ENCODE results near the gene NUP155.

DNA sequence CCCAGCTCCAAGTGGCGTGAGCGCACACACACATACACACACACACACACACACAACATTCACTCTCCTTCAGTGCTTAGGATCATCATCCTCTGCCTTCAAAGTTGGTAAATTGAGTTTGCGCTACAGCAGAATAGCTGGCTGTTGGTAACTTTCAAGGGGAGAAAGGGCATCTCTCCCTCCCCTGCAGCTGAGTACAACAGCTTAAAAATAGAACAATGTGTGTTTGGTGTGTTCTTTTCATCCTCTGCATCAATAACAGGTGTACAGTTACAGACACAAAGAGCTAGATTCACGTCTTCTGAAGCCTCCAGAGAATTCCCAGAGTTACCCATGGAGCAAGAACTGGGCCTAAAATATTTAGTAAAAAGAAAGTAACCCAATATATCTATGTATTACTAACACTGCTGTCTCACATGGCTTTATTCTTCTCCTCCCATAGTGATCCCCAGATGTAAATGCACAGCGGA is 45.9 kb downstream of the SLC1A3 start:
- PRO-cap = no peak

GRCh38 chr5:36657486-36657776 is 51.0 kb downstream of the SLC1A3 start:
- PRO-cap = no peak

- PRO-cap = no peak
Measured at GRCh38 chr5:36677722-36678054, 71.3 kb downstream of the SLC1A3 start.

- PRO-cap = no peak
Measured at GRCh38 chr5:36689830-36690884, 83.8 kb downstream of the SLC1A3 start.

DNA sequence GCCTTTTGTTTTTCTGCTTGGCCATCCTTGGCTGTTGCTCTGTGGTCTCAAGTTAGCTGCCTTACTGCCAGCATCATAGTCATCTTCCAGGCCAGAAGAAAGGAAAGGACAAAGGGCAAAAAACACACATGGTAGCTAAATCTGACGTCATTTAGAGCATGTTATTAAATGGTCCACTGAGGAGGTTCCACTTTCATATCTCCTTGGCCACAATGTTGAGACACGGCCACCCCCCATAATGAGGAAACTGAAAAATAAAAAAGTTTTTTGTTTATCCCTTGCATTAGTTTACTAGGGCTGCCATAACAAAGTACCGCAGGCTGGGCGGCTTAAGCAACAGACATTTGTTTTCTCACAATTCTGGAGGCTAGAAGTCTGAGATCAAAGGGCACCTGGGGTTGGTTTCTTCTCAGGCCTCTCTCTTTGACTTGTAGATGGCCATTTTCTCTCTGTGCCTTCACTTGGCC is 106.4 kb upstream of the NIPBL start:
- PRO-cap = no peak

- PRO-cap = no peak
Measured at GRCh38 chr5:36933814-36934494, 57.4 kb downstream of the NIPBL start.

GRCh38 chr5:36945397-36945965 is 68.9 kb downstream of the NIPBL start:
- PRO-cap = no peak

- PRO-cap = no peak
Measured at GRCh38 chr5:36965981-36966873, 89.7 kb downstream of the NIPBL start.

GRCh38 chr5:36984350-36985422 is 108.1 kb downstream of the NIPBL start:
- PRO-cap = no peak

GRCh38 chr5:36985423-36986227 is 109.1 kb downstream of the NIPBL start:
- PRO-cap = no peak

- PRO-cap = no peak
Measured at GRCh38 chr5:37063481-37063959, 185.7 kb downstream of the CPLANE1 start.

- PRO-cap = no peak
Measured at GRCh38 chr5:37249930-37250297, 738 bp upstream of the CPLANE1 start.

DNA sequence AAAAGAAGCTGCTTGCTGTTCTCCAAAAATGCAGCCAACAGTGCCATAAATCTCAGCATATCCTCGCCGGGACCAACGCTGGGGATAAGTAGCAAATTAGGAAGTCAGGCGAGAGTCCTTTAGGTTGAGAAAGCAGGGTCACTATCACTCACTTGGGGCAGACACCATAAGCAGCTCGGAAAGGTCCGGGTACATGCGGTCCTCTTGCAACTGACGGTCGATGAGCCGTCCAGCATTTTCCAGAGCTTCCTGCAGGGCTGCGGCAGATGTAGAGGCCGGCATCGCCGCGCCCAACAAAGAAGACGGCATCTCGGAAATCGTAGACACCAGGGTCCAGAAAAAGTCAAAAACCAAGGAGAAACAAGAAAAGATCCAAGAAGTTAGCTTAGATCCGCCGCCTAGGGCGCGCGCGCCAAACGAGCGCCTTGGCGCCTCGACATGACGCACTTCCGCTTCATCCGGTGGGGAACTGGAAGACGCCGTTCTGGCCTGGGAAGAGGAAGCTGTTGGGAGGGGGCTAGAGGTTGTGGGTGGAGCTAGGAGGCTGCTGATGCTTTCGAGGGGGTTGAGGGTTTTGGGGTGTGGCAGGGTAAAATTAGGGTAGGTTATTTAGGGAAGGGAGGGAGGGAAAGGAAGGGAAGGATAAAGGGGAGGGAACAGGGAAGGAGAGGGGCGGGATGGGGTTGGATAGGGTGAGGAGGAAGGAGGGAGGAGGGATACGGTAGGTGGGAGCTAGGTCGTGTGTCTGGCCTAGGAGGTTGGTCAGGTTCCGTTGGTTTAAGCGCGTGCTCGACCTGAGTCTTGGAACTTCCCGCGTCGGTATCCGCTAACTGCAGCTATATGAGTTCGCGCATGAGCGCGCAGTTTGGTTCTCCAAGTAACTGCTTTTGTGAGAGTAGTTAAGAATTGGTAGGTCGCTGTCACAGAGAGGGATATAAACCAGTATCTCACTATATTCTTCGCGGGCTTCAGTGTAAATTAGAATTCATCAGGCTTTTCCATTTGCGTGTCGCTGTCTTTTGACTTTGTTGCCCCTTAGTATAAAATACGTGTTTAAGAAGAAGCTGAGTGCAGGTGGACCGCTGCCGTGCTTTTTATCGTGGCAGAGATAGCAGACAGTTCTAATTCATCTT is at the start of gene NUP155:
NUP155 (minus strand) TSS at position 438 of the 1,133 bp plus-strand sequence.
- PRO-cap = bidirectional peak, plus-strand start at position 520 of the sequence, minus-strand start at position 427 of the sequence

DNA sequence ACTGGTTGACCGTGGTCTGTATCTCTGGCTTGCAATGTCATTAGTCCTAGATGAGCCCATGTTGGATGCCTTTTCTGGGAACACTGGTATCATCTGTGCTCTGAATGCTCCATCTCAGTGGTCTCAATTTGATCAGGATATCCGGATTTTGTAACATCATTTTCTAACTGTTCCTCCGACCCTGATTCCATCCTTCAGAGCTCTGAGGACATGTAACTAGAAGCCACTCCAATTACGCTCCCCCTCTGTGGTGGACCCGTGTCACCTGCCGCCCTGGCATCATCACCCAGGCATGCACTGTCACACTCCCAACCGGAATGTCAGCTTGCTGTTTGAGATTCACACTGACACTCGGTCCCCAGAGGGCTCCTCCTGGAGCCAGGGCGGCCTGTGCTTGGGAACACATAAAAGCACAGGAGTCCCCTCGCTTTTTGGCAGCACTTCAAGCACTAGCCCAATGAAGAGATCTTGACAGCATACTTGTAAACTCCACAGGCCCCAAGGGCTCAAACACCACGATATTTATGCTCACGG is 91.0 kb upstream of the EGFLAM start:
- PRO-cap = no peak

DNA sequence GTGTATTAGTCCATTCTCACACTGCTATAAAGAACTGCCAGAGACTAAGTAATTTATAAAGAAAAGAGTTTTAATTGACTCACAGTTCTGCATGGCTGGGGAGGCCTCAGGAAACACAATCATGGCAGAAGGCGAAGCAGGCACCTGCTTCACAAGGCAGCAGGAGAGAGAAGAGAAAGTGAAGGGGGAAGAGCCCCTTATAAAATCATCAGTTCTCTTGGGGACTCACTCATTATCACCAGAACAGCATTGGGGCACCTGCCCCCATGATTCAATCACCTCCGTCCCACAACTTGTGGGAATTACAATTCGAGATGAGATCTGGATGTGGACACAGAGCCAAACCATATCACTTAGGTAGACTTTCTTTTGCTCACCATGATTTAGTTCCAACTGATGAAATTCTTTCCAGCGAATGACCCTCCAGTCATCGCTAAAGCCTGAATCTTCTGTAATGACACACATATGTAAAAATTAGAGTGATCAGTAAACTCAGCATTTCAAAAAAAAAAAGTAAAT is 27.3 kb downstream of the EGFLAM start:
- PRO-cap = no peak

- PRO-cap = no peak
Measured at GRCh38 chr5:38538184-38538487, 18.3 kb downstream of the LIFR start.

DNA sequence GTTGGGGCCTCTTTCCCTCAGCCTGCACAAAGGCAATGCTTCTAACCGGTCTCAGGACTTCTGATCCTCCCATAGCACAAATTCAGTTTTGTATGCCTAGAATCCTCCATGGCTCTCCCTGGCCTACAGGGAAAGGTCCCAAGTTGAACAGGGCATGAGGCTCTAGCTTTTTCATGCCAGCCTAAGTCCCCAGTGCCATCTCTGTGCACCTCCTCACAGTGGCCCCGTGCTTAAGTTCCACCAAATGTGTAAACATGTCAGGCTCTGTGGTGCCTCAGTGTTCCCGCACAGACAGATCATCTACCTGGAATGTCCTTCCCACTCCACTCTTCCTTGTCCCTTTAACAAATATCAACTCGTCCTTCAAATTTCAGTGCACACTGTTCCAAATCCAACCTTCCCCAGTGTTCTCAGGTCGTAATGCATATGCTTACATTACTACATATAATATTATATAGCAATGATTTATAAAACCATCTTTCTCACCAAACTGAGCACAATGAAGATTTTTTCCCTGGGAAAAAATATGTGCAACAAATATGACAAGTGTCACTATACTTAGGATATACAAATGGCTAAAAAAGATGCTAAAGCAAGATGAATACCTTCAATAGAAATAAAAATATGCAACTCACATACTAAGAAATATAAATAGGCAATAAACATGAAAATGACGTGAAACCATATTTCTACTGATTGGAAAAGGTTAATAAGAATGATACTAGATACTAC is 13.8 kb downstream of the LIFR start:
- PRO-cap = no peak

GRCh38 chr5:38552718-38553544 is 3.5 kb downstream of the LIFR start:
- PRO-cap = no peak

- PRO-cap = no peak
Measured at GRCh38 chr5:38554709-38555354, 1.6 kb downstream of the LIFR start.

- PRO-cap = no peak
Measured at GRCh38 chr5:38614092-38614558, 57.7 kb upstream of the LIFR start.

Measured in mesenteric fat pad (tissue), 1 donor.